ReNcell CX (cell line): ENCODE results near the gene SETD3.

- PRO-cap = no peak
These were observed 15.9 kb downstream of the BCL11B start for GRCh38 chr14:99256122-99256498.

- PRO-cap = no peak
These were observed 12.7 kb downstream of the BCL11B start for GRCh38 chr14:99259211-99259757.

DNA sequence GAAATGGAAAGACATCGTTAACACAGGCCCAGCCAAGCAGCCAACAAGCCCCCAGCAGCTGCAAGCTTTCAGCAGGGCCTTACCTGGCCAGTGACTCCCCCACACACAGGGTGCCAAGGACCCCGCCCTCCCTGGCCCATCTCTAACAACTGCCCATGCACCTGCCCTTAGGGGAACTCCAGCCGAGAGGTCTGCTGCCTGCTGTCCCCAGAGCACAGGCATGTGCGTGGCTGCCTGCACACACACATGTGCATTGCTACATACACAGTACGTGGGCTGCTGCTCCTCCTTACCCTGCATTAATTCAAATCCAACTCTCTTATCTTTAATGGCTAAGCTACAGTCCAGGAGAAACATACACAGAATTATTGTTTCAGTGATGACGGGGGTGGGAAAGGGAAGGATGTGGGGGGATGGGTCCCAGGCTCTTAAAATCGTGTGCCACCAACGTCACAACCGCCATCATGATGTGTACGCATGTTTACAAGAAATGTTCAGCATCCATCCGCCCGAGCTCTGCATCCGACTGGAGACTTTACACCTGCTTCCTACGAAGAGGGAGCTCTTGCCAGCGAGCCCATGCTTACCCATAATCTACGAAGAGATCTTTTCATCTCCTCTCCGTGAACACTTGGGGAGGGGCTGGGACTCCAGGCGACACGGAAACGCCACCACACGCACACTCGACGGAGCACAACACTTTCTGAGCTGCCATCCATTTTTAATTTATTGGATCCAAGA is 9.7 kb downstream of the BCL11B start:
- PRO-cap = no peak

DNA sequence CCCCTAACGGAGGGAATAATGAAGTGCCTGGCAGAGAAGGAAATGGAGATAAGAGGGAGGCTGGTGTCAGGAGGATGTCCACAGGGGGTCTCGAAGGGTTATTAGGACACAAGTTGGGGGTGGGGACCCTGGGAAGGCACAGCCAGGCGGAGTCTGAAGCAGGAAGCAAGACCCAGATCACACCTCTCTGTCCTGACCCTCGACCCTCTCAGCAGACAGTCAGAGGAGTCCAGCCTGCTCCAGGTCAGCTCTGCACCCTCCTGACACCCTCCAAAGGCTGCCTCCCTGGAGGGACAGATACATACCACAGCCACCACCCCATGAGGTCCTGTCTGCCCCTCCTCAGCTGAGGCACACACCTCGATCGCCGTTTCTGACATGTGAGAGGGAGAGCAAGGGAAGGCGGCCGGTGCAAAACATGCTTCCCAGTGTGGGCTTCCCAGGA is 9.0 kb downstream of the BCL11B start:
- PRO-cap = no peak

DNA sequence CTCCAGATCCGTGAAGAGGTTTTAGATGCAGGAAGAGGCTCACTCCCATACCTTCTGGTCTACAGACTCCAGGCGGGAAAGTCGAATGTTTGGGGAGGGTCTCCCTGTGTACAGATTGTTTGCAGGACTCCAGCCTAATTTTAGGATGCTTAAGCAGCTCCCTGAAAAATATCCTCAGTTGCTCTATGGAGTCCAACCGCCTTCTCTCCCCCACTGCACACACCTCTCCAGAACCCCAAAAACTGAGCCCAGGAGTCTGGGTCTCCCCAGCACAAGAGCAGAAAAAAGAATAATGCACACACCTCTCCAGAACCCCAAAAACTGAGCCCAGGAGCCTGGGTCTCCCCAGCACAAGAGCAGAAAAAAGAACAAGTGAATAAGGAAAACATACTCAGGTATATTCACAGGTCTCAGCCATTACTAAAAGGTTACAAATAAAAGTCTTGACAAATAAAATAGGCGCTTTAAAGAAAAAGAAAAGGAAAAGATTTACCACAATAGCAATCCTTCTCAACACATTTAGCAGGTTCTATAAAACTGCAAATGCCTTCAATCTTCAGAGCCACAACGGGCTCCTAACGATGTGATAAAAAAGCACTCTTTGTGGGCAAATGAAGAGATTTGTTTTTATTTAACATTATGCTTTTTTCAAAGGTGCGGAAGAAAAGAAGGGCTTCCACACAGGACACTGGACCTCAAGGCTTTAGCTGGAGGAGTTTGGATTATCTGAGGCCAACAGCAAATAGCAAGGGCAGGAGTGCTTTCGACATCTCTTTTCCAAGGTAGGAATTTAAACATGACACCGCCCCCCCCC is 8.3 kb downstream of the BCL11B start:
- PRO-cap = no peak

DNA sequence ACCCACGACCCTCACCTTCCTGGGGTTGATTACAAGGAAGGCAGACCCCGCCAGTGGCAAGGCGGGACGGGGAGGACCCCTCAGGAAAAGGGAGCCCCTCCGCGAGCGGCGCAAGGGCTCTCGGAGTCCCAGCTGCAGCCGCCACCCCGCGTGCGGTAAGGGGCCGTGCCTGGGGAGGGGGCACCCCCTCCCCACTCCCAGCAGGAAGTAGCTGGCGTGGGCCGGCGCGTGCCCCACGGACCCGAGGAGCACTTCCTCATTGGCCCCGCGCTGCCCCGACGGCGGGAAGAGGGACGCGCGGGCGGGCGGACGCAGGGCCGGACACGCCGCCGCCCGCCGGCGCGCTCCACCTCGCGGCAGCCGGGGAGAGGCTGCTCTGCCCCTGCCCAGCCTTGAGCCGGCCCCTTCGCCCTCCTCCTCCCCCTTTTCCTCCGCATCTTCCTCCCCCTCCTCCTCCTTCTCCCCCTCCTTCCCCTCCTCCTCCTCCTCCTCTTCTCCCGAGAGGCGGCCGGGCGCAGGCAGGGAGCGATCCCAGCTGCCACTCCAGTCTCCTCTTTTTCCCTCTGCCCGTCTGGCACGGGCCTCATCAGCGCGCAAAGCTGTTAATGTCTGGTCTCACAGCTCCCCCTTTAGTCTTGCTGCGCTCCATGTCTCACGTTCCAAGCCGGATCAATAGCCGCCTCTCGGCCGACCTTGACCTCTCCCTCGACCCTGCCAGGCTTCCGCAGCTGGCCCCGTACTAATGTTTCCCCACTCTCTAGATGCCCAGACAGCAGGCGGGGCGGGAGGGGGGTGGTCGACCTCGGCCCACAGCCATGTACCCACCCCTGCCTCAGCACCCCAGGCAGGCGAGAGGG is 2.5 kb upstream of the BCL11B start:
- PRO-cap = no peak

- PRO-cap = no peak
These were observed 15.2 kb upstream of the BCL11B start for GRCh38 chr14:99287180-99287711.

DNA sequence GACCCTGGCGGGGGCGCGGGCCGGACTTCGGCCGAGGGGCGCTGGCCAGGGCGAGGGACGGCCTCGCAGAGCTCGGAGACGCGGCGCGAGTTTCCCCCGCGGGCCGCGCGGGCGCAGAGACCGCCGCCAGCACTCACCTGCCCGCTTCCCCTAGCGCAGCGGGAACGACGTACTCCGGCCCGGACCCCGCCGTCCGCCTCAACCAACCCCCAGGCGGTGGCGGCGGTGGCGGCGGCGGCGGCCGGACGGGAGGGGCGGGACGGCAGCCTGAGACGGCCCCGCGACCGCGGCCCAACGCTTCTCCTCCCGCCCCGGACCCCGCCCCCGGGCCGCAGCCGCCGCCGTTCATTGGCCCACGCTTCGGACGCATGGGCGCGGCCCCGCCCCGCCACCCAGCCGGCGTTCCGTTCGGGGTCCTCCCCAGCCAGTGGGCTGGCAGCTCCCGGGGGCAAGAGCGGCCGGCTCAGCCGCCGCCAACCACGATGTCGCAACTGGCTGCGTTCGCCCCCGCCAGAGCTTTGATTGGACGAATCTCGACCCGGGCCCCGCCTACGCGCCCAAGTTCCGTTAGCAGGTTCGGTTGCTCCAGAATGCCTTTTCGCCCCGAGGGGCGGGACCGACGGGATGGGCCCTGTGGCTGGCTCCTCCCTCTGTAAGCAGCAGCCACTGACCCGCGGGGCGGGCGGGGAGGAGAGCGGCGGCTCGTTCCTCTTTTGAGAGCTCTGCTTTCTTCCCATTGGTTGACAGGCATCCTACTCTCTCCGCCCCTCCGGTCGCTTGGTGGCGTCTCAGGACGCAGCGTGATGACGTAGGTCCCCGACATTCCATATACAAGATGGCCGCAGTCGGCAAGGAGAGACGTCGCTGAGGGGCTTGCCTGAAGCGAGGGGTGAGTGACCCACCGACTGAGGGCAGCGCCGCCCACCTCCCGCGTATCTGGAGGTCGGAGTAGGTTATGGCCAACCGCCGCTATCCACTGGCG is at the start of gene SETD3:
Gene SETD3 (minus strand): TSS at position 269 of the 982 bp plus-strand sequence.
- PRO-cap = unidirectional peak, minus-strand start at position 194 of the sequence; bidirectional peak, plus-strand start at position 862 of the sequence, minus-strand start at position 773 of the sequence

DNA sequence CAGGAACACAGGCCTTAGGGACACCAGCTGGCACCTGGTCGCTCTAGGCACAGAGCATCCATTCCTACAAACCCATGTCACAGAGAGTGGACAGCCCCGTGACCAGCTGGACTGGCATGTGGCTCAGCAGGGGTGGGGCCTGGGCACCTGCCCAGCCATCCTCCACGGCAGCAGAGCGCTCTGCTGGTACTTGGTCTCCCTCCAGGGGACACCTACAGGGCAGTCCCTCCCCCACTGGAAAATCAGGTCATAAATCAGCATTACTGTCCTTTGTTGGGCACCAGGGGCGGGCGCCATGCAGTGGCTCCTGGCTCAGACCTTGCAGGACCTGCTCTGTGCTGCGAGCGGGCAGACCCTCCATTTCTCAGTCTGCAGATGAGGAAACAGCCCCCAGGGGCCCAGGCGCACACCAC is 42.7 kb downstream of the CCDC85C start:
- PRO-cap = no peak

DNA sequence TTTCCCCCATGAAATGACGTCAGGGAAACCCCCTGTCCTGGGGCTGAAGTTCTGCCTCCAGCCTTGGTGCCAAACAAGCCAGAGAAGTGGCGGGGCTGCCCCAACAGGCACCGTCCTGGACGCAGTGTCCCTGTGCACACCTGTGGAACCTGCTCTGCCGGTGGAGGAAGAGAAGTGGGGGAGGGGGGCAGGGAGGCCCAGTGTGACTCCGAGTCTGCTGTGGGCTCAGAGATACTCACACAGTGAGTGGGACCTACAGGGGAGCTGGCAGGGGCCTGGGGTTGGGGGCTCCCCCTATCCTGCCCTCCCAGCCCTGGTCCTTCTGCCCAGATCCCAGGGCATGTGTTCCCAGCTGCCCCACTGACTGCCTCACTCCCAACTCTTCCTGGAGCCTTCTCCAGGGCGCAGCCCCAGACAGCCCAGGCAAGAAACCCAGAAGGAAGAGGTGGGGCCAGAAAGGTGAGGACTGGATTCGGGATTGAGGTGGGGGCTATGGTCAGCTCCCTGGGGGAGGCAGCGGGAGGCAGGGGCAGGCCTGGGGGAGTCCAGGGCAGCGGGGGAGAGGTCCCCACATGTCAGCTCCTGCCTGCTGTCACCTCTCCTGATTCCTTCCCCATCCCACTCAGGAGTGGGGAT is 24.7 kb downstream of the CCDC85C start:
- PRO-cap = no peak

- PRO-cap = no peak
These were observed 12.3 kb upstream of the CYP46A1 start for GRCh38 chr14:99671693-99672280.

- PRO-cap = no peak
These were observed 52.9 kb downstream of the CYP46A1 start for GRCh38 chr14:99736943-99737427.

DNA sequence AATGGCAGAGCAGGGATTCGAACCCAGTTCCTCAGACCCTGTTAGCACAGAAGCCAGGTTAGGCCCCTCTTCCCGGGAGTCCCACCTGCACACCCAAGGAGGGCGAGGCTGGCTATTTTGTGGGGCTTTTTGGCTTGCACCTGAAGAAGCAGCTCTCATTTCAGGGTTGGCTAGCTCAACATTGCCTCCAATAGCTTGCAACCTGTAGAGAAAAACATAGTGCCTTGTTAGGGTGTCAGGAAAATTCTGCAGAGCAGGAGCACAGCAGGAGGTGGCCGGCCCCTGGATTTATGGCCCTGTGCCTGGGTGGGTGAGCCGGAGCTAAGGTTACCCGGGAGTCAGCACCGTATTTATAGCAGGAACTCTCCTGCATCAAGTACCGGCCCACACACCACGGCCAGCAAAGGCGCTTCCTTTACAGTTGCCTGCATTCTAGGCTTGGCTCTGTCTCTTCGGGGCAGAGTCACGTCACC is 52.9 kb upstream of the EML1 start:
- PRO-cap = no peak

DNA sequence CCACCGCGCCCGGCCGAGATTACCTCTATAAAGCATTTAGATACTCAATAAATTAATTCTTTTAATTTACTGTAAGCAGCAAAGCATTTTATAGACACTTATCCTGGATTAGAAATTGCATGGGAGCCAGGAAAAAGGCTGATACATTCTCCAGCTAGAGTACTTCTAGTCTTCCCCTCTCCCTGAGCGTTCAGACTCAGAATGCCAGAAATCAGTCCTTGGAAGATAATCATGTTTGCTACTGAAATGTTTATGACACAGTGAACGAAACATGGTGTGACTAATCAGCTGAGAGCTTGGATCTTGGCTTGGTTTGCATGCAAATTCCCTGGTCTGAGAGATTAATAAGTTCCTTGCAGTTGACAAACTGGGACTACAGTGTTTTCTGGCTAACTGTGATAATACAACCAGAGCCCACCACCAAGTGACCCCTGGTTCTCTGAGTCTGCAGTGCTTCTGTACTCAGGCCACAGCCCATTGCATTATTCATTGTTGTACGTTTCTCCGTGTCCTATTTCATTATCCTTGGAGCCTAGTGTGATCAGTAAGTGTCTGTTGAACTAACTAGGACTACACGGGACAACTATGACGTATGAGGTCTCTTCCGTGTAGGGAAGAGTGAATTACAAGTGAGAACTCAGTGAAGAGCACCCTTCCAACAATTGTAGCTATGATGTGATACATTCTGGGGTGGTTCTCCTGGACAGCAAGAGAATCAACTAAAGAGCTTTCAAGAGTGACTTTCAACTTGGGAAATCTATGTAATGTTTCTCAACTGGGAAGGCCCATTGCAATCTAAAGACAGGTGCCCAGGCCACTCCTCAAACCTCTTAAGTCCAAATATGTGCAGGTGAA is 34.6 kb upstream of the EVL start:
- PRO-cap = no peak

DNA sequence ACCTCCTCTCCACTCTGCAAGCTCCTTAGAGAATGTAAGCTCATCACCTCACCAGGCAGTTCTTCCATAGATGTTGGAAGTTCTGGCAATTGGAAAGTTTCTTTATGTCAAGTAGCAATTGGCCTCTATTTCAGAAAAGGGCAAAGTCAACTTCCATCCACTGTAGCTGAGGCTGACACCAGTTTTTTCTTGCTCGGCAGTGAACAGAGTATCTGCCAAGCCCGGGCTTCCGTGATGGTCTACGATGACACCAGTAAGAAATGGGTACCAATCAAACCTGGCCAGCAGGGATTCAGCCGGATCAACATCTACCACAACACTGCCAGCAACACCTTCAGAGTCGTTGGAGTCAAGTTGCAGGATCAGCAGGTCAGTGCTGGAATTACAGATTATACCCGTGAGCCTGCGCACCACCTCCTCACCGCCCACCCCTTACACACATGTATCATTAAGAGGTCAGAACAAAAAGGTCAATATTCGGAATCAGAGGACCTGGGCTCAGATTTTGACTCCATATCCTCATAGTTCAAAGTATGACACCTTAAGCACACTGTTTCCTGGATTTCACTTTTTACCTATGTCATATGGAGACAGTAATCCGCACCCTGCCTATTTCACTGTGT is 19.4 kb downstream of the EVL start:
- PRO-cap = no peak

DNA sequence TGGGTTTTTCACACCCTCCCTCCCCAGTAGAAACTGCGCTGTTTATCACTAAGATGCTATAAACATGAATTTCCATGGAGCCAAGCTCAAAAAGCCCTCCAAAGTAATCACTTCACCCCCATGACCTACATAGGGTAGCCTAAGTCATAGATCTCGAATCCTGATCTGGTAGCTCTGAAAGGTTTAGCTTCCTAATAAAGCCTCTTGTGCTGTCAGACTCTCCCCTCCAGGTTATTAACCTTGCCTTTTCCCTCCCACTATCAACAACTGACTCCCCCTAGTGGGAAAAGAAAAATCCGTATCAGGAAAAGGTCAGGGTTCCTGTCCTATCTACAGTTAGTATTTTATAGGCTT is 7.8 kb downstream of the YY1 start:
- PRO-cap = no peak

- PRO-cap = no peak
These were observed 5.9 kb upstream of the SLC25A29 start for GRCh38 chr14:100312082-100312582.

DNA sequence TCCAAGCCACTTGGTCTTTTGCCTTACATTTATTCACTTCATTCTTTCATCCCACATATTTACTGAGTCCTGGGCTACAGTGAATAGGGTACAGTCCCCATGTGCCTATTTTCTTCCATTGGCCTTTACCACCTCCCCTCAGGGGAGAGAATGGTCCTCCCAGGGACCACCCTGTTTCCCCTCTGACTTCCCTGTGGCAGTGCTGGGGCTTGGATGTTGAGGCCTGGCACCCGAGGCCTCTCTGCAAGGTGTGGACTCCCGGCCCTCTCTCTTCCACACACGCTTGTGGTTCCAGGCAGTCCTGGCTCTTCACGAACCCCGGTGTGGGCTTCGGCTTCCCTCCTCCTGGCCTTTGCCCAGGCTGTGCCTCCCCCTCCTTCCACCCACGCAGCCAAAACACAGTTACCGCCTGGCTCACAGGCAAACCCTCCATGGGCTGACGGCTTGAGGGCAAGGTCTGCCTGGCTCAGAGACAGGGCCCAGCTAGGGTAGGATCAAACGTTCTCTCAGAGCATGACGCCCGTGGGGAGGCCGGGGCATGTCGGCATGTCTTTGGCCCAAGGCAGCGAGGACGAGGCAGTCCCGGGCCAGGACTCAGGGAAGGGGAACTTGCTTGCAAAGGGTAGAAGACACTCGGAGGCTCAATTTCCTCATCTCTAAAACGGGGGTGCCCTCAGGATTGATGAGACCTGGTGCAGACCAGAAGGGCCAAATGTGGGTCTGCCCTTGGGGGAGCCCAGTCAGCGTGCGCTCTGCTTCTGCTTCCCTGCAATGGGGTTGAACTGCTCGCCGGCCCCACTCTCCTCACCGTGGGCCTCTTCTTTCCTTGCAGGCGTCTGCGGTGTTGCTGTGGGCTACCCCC is 2.0 kb downstream of the SLC25A47 start:
- PRO-cap = no peak

- PRO-cap = no peak
These were observed 100.1 kb downstream of the WDR25 start for GRCh38 chr14:100476389-100476805.

DNA sequence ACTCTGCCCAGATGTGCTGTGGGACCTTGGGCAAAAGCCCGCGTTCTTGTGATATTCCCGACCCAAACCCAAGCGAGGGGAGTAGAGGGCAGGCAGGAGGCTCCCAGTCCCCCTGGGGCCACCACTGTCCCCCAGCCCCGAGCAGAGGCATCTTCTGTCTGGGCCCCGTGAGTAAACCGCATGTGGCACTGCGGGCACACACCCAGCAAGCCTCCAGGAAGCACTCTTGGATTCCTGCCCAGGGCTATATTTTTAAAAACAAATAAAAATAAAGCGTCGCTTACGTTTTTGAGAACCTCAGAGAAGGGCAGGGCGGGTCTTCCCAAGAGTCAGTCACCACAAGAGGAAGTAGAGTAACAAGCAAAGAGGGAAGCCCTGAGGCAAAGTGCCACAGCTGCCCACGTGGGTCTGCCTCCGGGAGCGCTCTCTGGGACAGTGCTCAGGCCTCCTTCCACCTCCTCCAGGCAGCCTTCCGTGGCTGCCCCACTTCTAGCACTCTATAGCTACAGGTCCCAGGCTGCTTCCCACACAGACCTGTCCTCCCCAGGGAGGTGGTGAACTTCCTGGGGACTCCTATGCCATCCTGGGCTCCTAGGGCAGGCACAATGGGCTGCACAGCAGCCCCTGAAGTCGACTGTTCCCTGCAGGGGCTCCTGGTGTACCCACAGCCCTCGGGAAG is 39.3 kb downstream of the BEGAIN start:
- PRO-cap = no peak